ENCODE results near the genes EXD2, GALNT16 and SLC39A9.

- PRO-cap, 3 experiments: peak in 2 of 3 experiments; most common plus-strand start chr14:68791609 (in 2)
- RAMPAGE, long total RNA, 4 experiments: no peak in any of the 4 experiments
- RRBS: no CpG with 5 or more reads among the region's 8 CpGs
Measured at GRCh38 chr14:68791485-68791786, 1.4 kb downstream of the ZFP36L1 start.

GRCh38 chr14:68791787-68792153 is 1.1 kb downstream of the ZFP36L1 start:
- PRO-cap, 3 experiments: no peak in any of the 3 experiments
- RAMPAGE, long total RNA, 4 experiments: no peak in any of the 4 experiments
- RRBS: no CpG with 5 or more reads among the region's 9 CpGs

GRCh38 chr14:68797085-68797739 is 4.3 kb upstream of the ZFP36L1 start:
- PRO-cap, 3 experiments: no peak in any of the 3 experiments
- RAMPAGE, long total RNA, 4 experiments: no peak in any of the 4 experiments
- RRBS: no CpG with 5 or more reads among the region's 7 CpGs

GRCh38 chr14:68805423-68805857 is 12.6 kb upstream of the ZFP36L1 start:
- PRO-cap, 3 experiments: no peak in any of the 3 experiments
- RAMPAGE, long total RNA, 4 experiments: no peak in any of the 4 experiments
- RRBS: no CpG with 5 or more reads among the region's 8 CpGs

- PRO-cap, 3 experiments: no peak in any of the 3 experiments
- RAMPAGE, long total RNA, 4 experiments: no peak in any of the 4 experiments
- RRBS: no CpG with 5 or more reads among the region's 5 CpGs
Measured at GRCh38 chr14:68806501-68806915, 13.6 kb upstream of the ZFP36L1 start.

DNA sequence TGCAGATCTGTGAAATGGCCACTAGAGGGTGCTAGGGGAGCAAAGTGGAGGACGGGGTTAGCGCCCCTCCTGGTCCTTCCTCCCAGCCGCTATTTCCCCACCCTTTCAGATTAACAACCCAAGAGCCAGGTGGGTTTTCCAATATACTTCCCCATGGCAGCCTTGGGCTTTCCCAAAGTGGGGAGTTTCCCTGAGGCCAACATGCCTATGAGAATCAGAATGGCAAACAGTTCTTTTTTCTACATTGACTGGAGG is 67.4 kb downstream of the ACTN1 start:
- PRO-cap, 3 experiments: no peak in any of the 3 experiments
- RAMPAGE, long total RNA, 4 experiments: no peak in any of the 4 experiments
- RRBS: no CpG with 5 or more reads among the region's 3 CpGs

DNA sequence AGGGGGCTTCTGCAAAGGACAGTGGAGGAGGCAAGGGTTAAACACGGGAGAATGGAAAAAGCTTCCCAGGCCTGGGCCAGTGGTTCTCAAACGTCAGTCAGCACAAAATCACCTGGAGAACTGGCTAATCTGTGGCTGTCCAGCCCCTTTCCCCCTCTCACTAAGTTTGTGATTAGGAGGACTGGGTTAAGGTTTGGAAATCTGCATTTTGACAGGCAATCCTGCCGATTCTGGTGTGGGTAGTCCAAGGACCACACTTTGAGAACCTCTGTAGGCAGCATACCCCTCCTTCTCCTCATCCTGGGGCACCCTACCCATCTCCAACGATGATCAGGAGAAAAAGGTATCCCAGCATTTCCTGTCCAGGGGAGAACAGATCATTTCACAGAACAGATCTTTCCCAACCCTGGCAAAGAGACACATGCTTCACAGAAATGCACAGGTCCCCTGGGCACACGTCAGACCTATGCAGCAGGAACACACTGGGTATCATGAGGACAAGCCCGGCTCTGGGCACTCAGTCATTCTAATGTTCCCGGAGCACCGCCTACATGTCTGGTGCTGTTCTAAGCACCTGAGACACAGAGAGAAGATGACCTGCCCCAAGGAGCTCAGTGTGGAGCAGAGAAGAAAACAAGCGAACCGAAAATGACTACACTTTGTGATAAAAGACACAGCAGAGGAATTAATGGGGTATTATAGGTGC is 56.3 kb downstream of the ACTN1 start:
- PRO-cap, 3 experiments: no peak in any of the 3 experiments
- RAMPAGE, long total RNA, 4 experiments: no peak in any of the 4 experiments
- RRBS: no CpG with 5 or more reads among the region's 10 CpGs

- PRO-cap, 3 experiments: no peak in any of the 3 experiments
- RAMPAGE, long total RNA, 4 experiments: no peak in any of the 4 experiments
- RRBS: no CpG with 5 or more reads among the region's 19 CpGs
Measured at GRCh38 chr14:68935619-68936755, 43.1 kb downstream of the ACTN1 start.

DNA sequence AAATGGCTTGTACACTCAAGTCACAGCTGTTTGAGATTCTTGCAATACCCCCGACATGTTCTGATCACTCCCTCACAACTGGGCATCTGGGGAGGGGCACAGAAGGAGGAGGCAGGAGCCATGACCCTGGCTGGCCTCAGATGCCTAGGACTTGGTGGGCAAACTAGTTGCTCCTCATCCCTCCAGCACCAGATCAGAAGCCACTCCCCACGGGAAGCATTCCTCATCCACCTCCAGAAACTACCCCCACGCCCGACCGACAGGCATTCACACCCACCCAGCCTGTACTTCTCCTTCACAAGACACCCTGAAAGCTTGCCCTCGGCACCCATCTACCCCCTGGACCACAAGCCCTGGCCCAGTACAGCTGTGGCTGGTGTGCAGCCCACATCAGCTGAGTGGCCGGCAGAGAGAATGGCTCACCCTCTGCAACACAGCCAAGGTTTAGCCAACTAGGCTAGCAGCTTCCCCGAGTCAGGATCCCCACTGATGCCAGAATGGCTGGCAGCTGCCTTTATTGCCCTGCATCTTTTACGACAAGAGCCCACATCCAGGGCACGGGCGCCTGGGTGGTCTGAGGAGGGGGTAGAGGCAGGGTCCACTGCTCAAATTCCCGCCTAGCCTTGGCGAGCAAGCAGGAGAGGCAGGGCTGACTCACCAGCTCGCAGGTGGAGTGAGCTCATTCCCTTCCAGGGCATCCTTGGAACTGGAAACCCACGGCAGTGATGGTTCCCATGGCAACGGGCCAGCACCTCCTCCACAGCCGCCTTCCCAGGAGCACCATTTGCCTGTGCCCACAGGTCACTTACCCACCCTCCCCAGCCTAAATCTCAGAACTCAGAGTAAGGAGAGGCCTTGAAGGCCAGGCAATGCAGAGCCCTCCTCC is 17.2 kb downstream of the ACTN1 start:
- PRO-cap, 3 experiments: no peak in any of the 3 experiments
- RAMPAGE, long total RNA, 4 experiments: no peak in any of the 4 experiments
- RRBS: no CpG with 5 or more reads among the region's 17 CpGs

DNA sequence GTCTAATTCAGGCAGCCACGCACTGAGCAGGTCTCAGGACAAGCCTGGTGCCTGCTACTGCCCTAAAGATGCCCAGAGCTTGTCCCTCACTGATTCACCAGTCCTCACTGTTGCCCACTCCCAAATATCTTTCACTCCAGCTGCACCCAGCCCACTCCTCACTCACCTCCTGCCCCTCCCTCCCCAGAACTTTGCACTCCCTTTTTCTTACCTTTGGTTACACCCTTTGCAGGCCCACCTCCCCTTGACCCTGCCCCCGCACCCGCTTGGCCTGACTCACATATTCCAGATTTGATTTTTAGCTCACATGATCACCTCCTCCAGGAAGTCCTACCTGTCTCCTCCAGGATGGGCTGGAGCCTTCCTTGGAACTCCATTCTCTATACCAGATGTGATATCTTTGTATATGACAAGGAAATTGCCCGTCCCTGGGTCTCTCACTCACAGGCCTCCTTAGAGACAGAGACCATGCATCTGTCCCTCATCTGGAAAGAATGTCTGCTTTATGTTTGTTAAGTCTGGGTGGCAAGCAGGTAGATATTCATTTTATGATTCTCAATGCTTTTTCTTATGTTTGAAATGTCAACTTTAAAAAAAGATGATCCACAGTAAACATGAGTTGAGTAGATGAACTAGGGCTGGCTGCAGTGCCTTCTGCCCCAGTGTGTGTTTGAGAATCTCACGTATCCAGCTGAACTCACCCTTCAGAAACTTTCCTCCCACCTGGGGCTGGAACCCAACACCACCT is 16.1 kb downstream of the ACTN1 start:
- PRO-cap, 3 experiments: no peak in any of the 3 experiments
- RAMPAGE, long total RNA, 4 experiments: no peak in any of the 4 experiments
- RRBS: no CpG with 5 or more reads among the region's 5 CpGs

DNA sequence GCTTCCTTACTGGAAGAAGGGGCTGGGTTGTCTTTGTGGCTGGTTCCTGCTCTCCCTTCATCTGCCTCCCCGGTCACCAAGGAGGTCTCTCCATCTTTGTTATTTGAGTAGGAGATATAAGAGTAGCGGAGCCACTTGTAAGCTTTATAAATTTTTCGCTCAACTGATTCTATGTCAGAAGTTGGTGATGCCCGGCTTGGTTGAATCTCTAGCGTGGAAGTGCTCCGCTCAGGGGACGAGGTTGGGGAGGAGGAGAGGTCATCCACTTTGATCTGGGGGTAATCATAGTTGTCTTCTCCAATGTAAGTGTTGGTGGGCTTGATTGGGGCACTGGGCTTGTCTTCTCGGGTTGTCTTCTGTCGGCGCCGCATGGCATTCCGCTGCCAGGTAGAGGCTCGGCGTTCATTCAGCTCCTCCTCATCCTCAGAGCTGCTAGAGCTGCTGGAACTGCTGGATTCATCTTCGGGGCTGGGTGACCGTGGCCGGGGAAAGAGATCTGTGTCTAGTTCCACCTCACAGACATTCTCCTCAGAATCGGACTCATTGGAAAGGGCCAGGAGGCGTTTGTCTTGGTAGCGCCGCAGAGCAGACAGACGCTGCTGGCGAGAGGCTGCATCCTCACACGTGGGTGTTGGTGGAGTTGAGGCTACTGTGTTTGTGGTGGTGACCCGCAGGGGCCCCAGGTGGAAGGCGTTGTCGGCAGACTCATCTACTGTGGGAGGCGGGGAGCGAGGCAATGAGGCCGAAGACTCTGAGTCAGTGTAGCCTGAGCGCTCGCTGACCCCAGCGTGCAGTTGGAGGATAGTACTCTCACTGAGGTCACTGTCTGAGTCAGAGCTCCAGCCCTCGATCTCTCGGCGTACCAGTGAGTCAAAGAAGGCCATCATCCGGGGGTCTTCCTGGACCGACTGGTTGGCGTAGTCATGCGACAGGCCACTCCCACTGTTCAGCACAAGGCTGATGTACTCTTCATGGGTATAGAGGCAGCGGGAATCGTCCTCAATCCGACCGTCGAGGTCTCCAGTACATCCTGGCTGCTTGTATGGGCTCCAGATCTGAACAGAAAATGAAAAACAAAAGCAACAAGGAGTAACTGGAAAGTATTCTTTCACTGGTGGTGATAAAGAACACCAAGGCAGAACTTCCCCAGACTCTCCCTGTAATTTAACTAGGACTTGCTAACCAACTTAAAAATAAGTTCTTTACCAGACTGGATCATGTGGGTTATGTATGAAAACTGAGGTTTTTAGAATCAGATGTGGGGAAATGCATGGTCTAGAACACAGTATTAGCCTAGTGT is 75.9 kb upstream of the ACTN1 start:
- PRO-cap, 3 experiments: peak in 1 of 3 experiments; most common plus-strand start position 980 of the sequence (in 1); most common minus-strand start position 711 of the sequence (in 1)
- RAMPAGE, long total RNA, 4 experiments: no peak in any of the 4 experiments
- RRBS: 100% methylated on average over 1 of the region's 45 CpGs

DNA sequence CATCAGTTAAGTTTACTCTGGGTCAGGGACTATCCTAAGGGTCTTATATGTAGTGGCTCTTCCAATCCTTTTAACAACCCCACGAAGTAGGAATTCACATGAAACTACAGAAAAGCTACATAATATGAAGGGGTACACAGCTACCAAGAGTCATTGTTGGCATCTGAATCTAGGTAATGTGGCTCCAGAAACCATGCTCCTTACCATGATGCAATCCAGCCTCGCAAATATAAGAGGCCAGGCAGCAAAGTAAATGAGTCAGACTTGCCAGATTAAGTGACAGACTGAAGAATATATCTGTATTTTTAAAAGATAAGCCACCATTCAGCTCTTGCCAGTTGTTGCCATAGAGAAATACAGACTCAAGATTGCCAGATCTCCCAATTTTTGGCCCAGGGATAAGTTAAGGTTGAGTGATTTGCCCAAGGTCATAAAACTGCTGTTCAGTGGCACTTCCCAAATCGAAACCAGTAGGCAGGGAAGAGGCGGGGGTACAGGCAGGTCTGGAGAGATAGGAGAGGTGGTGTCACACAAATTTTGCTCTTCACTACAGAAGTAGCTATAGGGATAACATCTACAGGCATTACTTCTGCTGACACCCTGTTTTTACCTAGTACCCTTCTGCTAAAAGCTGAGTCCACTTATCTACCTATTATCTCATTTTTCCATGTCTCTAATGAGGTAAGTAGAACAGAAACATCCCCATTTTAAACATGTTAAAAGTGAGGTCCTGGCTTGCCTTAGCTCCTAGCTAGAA is 19.7 kb downstream of the DCAF5 start:
- PRO-cap, 3 experiments: no peak in any of the 3 experiments
- RAMPAGE, long total RNA, 4 experiments: no peak in any of the 4 experiments
- RRBS: no CpG with 5 or more reads among the region's 4 CpGs

DNA sequence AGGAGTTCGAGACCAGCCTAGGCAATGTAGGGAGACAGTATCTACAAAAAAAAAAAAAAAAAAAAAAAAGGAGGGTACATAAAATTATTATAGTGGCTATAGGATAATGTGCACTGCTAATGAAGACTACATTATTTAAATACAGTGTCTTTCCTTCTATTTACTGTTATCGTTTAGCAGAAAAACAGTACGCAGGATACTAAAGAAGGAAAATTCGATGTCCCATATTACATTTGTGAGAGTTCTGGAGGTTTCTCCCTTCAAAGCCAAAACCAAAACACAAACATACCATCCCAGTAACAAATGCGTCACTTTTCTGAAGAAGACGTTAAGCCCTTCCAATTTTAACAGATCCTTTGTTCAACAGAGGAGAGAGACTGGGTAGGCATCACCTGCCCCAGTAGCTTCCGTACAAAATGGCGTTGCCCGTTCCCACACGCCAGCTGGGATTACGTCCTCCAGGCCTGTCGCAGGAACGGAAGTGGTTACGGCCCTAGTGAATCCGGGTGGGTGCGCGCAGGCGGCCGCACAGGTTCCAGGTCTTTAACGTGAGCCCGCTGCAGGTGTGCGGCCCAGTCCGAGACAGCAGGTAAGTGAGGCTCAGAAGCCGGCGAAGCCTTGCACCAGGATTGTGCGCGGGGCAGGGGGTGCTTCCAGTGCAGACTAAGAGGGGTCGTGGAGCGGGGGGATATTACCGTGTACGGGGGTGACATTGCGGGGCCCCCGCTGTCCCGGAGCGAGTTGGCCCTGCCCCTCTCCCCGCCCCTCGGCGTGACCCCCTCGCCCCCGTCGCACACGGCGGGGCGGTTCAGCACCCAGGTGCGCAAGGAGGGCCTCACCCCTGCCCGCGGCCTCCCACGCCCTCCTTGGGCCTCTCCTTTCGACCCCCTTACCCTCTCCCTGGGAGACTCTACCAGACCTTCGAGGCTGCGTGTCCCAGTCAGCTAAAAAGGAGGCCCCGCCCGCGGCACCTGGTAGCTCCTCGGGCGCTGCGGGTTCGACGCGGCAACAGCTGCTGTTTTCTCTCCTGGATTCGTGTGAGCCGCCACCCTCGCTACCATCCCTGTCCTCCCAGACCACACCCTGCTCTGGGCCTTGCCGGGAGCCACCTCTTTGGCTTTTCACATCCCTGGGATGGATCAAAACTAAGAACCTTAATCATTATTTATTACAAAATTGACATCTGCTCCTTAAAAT is at the start of gene EXD2:
TSS of gene EXD2 (plus strand) at position 496 of the 1,197 bp plus-strand sequence.
- PRO-cap, 3 experiments: peak in 3 of 3 experiments; most common plus-strand start position 496 of the sequence (in 3); most common minus-strand start position 418 of the sequence (in 2)
- RAMPAGE, long total RNA, 4 experiments: start-site peak on the plus strand in 2 of 4 experiments, centred at positions 530 to 799 of the sequence, 33 to 178 reads per replicate
- RRBS: under 1% methylated on average over 7 of the region's 64 CpGs

GRCh38 chr14:69226214-69226582 is 33.8 kb upstream of the GALNT16 start:
- PRO-cap, 3 experiments: no peak in any of the 3 experiments
- RAMPAGE, long total RNA, 4 experiments: no peak in any of the 4 experiments
- RRBS: no CpG with 5 or more reads among the region's 9 CpGs

DNA sequence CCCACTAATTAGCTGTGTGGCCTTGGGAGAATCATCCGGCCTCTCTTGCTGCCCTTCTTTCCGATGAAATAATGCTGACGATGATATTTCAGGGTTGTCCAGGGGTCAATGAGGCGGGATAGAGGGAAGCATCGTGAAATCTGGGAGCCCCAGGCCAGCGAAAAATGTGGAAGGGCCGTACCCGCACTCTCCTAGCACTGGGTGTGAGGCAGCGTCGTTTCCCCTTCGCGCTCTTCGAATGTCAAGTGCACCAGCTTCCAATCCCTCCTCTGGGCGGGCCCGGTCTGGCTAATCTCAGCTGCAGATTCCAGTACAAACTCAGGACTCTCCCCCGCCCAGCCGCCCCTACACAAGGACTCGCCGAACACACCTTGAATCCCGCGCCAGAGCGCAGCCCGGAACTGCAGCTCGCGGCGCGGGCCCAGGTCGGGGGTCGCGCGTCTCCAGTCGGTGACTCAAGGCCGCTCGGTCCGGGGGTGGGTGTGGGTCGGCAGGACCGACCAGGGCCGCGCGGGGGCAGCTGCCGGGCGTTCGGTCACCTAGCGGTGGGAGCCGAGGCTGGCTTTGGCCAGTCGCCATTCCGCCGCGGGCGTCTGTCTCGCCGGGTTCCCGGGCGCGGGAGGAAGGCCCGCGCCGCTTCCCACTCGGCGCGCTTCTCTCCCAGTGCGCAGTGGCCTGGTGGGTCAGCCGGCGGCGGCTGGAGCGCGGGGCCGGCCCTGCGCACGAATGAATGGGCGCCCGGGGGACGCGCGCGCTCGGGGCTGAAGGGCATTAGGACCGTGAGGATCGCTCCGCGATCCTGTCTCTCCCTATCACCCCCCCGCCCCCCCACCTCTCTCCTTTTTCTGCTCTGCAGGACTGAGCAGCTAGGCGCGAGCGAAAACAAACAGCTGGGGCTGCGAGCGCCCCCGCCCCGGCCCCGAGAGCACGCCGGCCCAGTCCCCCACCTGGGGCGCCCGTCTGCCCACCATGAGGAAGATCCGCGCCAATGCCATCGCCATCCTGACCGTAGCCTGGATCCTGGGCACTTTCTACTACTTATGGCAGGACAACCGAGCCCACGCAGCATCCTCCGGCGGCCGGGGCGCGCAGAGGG is at the start of gene GALNT16:
TSS of gene GALNT16 (plus strand) at position 837 of the 1,096 bp plus-strand sequence.
- PRO-cap, 3 experiments: peak in 1 of 3 experiments; most common plus-strand start position 670 of the sequence (in 1); most common minus-strand start position 672 of the sequence (in 1)
- RAMPAGE, long total RNA, 4 experiments: start-site peak on the plus strand in 3 of 4 experiments, centred at positions 868 to 880 of the sequence, 93 to 242 reads per replicate
- RRBS: 2% methylated on average over 43 of the region's 105 CpGs

GRCh38 chr14:69398180-69399082 is at the start of gene SLC39A9:
SLC39A9 (plus strand) TSS chr14:69398692.
- PRO-cap, 3 experiments: peak in 3 of 3 experiments; most common plus-strand start chr14:69398386 (in 2); most common minus-strand start chr14:69398262 (in 2)
- RAMPAGE, long total RNA, 4 experiments: start-site peak on the plus strand in 4 of 4 experiments, at chr14:69398351-69398731 at its widest, 52 to 1,663 reads per replicate; start-site peak on the minus strand in 4 of 4 experiments, at chr14:69398264-69398334 at its widest, 164 to 1,421 reads per replicate
- RRBS: 2% methylated on average over 14 of the region's 57 CpGs

GRCh38 chr14:69491926-69492369 is 7.4 kb downstream of the PLEKHD1 start:
- PRO-cap, 3 experiments: peak in 1 of 3 experiments; most common minus-strand start chr14:69492114 (in 1)
- RAMPAGE, long total RNA, 4 experiments: no peak in any of the 4 experiments
- RRBS: no CpG with 5 or more reads among the region's 3 CpGs

DNA sequence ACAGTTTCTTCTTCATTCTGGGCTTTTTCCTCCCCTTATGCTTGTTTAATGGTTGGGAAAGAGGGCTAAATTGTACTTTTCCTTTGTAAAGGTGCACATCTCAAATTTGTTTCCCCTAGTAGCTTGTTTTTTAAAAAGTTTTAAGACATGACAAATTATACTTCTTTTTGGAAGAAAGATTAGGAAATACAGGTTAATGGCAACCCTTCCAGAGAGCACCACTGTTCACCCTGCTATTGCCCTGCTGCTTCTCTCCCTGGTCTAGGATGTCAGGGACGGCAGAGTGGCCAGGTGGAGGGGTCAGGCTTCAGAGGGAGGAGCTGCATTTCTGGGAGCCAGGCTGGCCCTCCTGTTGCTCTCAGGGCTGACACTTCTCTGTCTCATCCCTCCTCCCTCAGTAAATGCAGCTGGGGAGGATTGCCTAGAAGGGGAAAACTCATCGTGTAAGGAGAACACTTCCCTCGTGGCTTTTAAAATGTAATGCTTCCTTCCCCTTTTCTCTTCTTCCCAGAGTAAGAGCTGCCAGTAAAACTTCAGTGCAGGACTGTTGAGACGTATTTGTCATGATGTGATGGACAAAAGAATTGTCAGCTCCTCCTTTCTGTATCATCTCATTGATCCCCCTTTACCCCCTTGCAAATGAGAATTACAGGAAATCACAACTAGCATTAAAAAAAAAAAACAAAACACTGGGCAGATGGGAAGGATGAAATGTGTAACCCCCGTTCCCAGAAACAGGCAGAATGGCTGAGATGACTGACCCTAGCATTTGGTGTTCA is 20.8 kb downstream of the SUSD6 start:
- PRO-cap, 3 experiments: peak in 1 of 3 experiments; most common minus-strand start position 377 of the sequence (in 1)
- RAMPAGE, long total RNA, 4 experiments: no peak in any of the 4 experiments
- RRBS: no CpG with 5 or more reads among the region's 5 CpGs

DNA sequence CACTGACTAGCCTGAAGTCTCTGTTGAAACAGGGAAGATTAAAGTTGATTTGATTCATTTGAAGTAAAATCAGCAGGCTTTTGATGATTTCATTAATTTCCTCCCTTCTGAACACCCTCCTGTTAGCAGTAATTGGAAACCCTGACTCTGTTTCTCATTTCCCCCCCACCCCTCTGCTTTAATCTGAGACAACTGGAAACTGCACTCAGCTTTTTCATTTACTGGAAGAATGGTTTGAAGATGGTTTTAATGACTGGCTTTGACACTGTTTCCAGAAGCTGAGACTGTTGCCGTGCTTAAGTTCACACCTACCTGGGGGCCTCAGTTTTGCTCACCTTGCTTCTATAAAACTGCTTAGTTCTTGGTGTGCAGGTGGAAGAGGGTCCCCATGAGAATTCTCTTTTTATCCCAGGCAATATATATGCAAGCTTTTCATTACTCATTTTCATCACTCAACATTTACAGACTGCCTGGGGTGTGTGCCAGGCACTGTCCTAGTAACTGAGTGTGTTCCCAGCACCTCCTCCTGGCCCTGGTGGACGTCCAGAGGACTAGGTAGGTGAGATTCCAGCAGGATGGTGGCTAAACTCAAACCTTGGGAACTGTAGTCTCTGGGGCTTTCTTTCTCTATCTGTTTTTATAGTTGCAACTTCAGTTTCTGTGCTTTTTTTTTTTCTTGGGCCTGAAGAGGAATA is 63.6 kb downstream of the SUSD6 start:
- PRO-cap, 3 experiments: no peak in any of the 3 experiments
- RAMPAGE, long total RNA, 4 experiments: no peak in any of the 4 experiments
- RRBS: no CpG with 5 or more reads among the region's 2 CpGs

DNA sequence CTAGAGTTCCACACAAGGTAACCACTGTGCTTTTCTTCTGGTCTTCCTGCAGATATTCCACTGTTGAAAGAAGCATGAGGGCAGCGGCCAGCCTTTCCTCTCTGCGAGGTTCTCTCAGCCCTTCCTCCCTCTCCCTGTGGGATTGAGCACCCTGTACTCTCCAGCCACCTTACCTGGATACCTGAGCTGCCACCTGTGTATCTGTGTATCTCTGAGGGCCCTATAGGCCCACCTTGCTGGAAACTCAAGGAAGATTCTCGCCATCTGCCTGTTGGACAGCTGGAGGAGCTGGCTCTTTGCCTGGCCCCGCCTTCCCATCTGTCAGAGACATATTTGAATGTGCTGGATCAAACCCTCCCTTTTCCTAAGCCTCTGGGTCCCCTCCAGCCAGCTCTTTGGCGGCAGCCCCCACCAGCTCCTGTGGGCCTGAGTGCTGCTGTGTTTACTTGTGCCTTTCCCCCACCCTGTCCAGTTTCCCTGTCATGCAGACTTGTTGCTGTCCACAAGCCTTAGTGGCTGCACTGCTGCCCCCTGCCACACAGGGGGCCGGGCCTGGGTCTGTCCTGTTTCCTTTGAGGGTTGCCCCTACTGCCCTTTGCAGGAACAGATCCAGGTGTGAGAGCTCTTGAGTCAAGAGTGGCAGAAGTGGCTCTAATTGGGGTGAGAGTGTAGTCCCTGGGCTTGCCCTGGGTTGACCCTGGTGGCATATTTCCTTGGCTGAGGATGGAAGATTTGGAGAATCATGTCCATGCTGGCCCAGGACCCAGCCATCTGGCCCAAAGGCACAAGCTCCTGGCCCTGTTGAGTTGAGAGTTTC is 55.8 kb upstream of the SRSF5 start:
- PRO-cap, 3 experiments: no peak in any of the 3 experiments
- RAMPAGE, long total RNA, 4 experiments: no peak in any of the 4 experiments
- RRBS: no CpG with 5 or more reads among the region's 6 CpGs